Body of pancreas (tissue), 2 donors: Measurements from ENCODE around the genes ACTG1, NPLOC4 and ARHGDIA.

DNA sequence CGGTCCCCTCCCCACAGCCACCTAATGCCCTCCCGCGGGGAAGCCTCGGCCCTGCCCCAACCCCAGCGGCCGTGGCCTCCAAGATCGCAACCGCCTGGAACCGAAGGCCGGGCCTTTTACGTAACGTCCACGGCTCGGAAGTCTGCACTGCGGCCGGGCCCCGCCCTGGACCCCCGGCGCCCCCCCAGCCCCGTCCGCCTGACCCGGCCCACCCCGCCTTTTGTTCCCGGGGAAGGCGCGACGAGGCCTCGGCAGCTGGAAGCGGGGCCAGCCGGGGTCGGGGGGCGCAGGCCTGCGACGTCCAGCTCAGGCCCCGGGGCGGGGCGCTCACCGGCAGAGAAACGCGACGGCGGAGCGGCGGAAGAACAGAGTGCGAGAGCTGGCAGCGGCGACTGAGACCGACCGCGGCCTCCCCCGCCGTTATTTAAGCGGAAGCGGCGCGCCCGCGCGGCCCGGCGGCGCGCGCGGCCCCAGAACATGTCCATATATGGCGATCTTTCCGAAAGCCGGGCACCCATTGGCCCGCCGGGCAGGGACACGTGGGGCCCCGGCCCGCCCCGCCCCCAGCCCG, at the start of gene ACTG1:
ACTG1 (minus strand) TSS at position 397 of the 571 bp plus-strand sequence.
- PRO-cap, result bidirectional peak, plus-strand start at position 229 of the sequence, minus-strand start at position 92 of the sequence; bidirectional peak, plus-strand start outside the sequence, minus-strand start at position 394 of the sequence
- RAMPAGE, long total RNA, 2 experiments, result start-site peak on the minus strand in 2 of 2 experiments, centred at positions 373 to 376 of the sequence, 13,835 to 37,027 reads per replicate

GRCh38 chr17:81535728-81537063, 8.0 kb downstream of the FSCN2 start:
- PRO-cap, result bidirectional peak, plus-strand start at chr17:81536604, minus-strand start at chr17:81536278
- RAMPAGE, long total RNA, 2 experiments, result start-site peak on the plus strand in 1 of 2 experiments, at chr17:81536571-81536658 at its widest, 36 reads per replicate

DNA sequence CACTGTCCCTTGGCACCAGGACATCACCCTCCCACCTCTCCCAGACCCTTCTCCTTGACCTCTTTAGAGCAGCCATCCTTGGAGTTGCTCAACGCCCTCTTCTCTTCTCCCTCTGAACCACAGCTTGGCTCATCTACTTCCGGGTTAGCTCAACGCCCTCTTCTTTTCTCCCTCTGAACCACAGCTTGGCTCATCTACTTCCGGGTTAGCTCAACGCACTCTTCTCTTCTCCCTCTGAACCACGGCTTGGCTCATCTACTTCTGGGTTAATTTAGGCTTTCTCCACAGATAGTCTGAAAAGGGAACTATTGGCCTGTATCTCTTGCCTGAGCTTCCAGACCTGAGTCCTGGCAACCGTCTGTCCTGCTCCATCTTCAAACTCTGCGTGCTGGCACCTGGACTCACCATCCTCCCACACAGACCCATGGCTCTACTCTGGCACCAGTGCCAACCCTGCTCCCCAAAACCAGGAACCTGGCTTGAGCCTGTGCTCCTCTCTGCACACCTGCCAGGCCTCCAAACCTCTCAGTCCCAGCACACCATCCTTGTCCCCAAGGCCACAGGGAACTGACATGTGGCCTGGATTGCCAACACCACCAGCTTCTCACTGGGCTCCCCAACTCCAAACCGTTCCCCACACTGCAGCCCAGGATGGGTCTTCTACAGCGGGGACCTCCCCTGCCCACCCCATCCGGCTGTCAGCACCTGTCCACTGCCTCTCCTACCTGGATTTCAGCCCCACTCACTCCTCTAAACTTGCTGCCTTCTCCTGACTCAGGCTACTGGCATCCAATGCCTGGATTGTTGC, 25.4 kb upstream of the FAAP100 start:
- PRO-cap, result no peak
- RAMPAGE, long total RNA, 2 experiments, result no peak in any of the 2 experiments

DNA sequence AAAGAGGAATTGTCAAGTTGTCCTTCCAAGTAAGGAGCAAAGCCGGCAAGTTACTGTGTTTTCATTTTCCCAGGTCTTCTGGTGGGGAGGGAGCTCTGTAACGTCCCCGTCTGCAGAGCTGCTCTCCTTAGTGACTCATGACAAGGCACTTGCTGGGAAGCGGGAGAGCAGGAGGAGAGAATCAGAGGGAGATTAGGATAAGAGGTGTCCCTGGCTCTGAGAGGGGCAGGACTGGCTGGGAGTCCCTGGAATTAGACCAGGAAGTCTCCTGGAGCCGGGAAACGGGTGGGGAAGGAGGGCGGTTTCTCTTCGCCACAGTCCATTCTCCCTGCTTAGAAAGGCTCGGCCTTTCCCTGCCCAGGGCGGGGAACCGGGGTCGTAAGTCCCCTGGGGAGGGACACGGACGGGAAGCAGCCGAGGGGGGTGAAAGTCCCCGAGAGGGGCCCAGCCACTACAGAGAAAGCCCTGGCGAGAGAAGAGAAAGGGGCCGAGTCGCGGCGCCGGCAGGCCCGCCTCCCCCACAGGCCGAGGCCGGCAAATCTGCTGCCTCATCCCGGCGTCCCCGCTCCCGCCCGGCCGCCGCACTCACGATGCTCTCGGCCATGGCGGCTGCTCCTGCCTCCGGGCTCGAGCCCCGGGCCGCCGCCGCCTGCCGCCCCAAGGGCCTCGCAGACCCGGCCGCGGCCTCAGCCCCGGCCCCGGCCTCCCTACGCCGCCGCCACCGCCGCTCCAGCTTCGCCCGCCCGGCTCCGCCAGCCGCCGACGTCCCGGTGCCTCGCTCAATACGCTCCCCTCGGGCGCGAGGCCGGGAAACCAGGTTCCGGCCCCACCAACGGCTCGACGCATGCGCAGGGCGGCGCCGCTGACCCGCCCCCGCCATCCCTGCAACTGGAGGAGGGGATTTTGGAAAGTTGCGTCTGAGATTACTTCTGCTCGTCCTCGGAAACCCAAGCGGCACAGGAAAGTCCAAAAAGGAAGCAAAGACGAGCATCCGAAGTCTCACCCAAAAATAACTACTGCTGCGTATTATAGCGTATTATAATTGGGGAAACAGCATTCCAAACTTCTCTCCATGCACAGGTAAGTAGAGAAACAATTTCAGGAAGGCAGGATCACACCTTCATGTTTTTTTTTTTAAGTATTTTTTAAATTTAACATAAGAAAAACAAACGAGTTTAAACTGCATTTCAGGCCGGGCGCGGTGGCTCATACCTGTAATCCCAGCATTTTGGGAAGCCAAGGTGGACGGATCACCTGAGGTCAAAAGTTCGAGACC, at the start of gene NPLOC4:
NPLOC4 (minus strand) TSS at position 786 of the 1,276 bp plus-strand sequence.
- PRO-cap, result bidirectional peak, plus-strand start at position 895 of the sequence, minus-strand start at position 784 of the sequence
- RAMPAGE, long total RNA, 2 experiments, result start-site peak on the plus strand in 1 of 2 experiments, centred at position 884 of the sequence, 11 reads per replicate

DNA sequence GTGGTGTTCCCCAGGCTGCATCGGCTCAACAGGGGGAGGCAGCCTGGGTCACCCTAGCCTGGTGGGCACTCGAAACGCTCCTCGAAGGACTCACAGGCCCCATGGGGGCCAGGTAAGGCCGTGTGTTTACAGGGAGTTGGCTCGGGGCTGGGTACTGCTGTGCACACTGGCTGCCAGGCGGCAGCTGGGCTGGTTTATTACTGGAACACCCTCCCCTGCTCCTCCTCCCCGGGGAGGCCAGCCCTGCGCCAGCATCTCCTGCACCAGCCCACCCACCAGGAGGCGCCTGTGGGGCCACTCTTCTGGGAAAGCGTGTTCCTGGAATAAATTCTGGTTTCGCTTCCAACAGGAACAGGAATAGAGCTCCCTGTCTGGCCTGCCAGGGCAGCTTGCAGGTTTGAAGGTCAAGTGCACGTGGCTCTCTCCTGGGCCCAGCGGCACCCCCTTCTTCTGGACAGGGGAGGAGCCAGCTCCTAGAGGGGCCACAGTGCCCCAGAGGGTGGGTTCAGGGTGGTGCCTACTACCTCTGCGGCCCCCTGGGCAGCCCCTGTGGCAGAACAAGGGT, 11.4 kb downstream of the MCRIP1 start:
- PRO-cap, result no peak
- RAMPAGE, long total RNA, 2 experiments, result no peak in any of the 2 experiments

- PRO-cap, result no peak
- RAMPAGE, long total RNA, 2 experiments, result no peak in any of the 2 experiments
Observed at GRCh38 chr17:81838629-81839557, 4.0 kb upstream of the PPP1R27 start.

DNA sequence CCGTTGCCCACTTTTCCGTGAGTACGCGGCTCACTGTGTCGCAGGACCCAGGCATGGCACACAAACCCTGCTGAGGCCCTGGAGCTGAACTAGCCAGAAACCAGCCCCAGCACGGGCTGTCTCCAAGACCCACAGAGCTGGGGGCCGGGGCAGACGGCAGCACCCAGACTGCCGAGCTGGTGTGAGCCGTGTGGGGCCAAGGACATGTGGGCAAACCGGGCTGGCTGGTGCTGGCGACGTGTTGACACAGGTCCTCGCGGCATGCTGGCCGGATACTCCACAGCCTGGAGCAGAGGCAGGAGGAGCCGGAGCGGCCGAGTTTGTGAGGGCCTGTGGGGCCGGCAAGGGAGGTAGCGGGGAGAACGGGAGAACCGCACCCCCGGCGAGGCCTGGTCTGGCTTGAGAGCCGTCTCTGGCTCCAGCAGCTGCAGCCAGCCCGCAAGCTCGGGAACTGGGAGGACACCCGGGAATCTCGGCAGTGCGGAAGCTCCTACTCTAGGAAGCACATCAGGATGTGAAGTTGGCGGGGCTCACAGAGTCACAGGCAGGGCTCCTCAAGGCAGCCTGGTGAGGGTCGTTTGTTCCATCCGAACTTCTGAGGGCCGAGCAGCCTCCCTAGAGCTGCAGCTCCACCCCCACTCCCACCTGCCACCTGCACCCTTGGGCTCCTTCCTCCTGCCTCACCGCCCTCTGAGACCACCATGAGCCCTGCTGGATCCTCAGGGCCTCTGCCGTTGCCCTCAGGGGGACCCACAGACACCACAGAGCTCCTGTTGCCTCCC, 6.6 kb upstream of the PPP1R27 start:
- PRO-cap, result no peak
- RAMPAGE, long total RNA, 2 experiments, result no peak in any of the 2 experiments

GRCh38 chr17:81856275-81856723, 4.0 kb downstream of the P4HB start:
- PRO-cap, result no peak
- RAMPAGE, long total RNA, 2 experiments, result no peak in any of the 2 experiments

DNA sequence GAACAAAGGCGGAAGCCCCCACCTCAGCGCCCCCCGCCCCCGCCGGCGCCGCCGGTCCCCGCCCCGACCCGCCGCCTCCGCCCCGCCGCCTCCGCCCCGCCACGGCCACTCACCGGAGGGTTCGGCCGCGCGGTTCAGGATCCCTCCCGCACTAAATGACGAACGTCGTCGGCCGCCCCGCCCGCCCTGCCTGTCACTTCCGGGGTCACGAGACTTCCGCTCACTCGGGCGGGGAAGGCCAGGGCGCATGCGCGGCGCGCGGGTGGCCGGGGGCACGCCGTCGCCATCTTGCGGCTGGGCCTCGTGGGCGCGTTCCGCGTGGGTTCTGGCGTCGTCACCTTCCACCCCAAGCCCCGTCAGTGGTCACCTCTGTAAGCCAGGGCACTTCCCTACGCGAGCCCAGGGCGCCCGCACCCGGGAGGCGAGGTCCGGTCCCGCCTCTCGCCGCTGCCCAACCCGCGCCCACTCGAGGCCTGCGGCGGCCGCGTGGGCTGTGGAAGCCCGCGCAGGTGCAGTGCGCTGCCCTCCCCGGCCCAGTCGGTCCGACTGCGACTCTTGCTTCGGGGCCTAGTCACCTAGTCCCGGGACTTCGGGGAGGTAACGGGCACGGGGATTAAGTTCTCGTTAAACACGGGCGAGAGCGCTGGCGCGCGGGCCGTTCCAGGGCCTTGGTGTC, at the start of gene ARHGDIA:
ARHGDIA (minus strand) TSS at position 153 of the 676 bp plus-strand sequence.
- PRO-cap, result bidirectional peak, plus-strand start at position 248 of the sequence, minus-strand start at position 153 of the sequence
- RAMPAGE, long total RNA, 2 experiments, result start-site peak on the minus strand in 2 of 2 experiments, centred at positions 149 to 154 of the sequence, 627 to 686 reads per replicate

- PRO-cap, result no peak
- RAMPAGE, long total RNA, 2 experiments, result no peak in any of the 2 experiments
Observed at GRCh38 chr17:81906286-81907206, 4.5 kb downstream of the NPB start.

- PRO-cap, result no peak
- RAMPAGE, long total RNA, 2 experiments, result no peak in any of the 2 experiments
Observed at GRCh38 chr17:81920368-81920906, 2.5 kb upstream of the SIRT7 start.

- PRO-cap, result no peak
- RAMPAGE, long total RNA, 2 experiments, result no peak in any of the 2 experiments
Observed at GRCh38 chr17:81932222-81933393, 4.5 kb downstream of the PYCR1 start.

- PRO-cap, result no peak
- RAMPAGE, long total RNA, 2 experiments, result no peak in any of the 2 experiments
Observed at GRCh38 chr17:81940518-81941612, 3.8 kb upstream of the PYCR1 start.

DNA sequence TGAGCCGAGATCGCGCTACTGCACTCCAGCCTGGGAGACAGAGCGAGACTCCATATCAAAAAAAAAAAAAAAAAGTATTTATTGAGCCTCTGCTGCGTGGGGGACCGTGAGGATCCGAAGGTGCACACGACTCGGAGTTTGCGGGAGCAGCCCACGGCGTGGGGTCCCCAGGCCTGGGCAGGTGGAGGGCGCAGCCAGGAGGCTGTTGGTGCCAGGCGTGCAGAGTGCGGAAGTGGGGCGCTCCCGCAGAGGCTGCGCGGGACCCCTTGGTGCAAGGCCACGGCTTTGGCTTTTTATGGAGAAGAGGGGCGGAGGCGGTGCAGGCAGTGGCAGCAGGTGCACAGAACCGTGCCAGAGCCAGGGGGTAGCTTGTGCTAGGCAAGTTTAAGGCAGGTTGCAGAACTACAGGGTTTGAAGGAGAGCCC, 1.1 kb downstream of the ASPSCR1 start:
- PRO-cap, result no peak
- RAMPAGE, long total RNA, 2 experiments, result no peak in any of the 2 experiments

- PRO-cap, result no peak
- RAMPAGE, long total RNA, 2 experiments, result no peak in any of the 2 experiments
Observed at GRCh38 chr17:82021421-82022321, 1.0 kb downstream of the CENPX start.

DNA sequence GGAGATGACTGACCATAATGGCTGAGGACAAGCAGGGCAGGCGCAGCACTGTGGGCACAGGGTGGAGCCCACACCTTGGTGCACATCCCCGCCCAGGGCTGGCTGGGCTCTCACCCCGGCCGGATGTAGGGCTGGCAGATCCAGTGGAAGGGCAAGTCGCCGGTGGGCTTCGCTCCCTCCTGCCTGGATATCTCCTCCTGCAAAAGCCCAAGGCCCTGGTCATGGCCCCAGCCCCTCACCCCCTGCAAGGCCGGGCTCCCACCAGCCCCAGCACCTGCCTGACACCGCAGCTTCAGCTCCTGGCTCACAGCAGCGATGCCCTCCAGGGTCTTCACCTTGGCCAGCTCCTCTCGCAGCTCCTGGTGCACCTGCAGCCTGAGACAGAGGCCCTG, 5.0 kb downstream of the DUS1L start:
- PRO-cap, result no peak
- RAMPAGE, long total RNA, 2 experiments, result no peak in any of the 2 experiments

- PRO-cap, result no peak
- RAMPAGE, long total RNA, 2 experiments, result no peak in any of the 2 experiments
Observed at GRCh38 chr17:82081911-82083127, 15.7 kb downstream of the FASN start.

DNA sequence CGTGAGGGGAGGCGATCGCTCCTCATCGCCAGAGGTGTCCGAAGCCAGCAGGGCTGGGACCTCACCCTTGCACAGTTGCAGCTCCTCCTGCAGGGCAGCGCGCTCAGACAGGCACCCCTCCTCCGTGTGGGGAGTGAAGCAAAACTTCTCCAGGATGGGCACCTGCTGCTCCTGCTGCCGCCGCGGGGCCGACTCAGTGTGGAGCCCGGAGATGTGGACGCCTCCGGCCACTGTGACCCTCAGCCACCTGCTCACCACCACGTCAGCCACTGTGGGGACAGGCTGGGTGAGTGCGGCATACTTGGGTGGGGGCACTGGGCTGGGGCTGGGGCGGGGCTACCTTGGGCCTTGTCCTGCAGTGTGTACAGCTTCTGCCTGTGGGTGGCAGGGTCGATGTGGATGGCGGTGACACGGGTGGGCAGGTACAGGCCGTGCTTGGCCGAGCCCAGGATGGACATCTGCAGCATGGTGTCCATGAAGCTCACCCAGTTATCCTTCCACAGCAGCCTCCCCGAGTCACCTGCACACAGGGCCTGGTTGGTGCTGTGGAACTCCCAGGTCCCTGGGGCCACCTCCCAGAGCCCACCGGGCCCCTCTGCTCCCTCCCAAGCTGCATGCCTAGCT, 10.9 kb downstream of the FASN start:
- PRO-cap, result no peak
- RAMPAGE, long total RNA, 2 experiments, result no peak in any of the 2 experiments

DNA sequence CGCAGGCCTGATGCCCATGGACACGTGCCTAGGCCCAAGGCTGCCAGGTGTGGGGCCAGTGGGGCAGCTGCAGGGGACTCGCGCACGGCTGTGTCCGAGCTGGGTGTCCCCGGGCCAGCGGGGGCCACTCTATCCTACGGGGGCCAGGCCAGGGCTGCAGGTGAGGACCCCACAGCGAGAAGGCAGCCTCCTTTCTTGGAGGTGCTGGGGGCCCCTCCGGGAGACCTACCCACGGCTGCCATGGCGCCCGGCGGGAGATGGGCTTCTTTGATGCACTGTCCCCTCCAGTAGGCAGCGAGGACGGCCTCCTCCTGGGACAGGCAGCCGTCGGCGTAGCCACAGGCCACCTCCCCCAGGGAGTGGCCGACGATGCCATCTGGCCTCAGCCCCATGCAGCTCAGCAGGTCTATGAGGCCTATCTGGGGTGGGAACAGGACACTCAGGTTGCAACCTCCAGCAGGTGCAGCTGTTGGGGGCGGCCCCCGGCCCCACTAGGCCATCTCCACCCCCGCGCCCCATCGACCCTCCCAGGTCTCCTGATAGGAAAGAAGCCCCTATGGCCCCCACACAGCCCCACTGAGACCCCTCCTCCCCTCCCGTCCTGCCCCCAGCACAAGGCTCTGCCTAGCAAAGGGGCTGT, 7.8 kb downstream of the FASN start:
- PRO-cap, result no peak
- RAMPAGE, long total RNA, 2 experiments, result no peak in any of the 2 experiments

GRCh38 chr17:82110222-82110794, 12.3 kb upstream of the FASN start:
- PRO-cap, result no peak
- RAMPAGE, long total RNA, 2 experiments, result no peak in any of the 2 experiments